Placental pericyte (primary cell): ENCODE measurements around the gene NPIPB2.

DNA sequence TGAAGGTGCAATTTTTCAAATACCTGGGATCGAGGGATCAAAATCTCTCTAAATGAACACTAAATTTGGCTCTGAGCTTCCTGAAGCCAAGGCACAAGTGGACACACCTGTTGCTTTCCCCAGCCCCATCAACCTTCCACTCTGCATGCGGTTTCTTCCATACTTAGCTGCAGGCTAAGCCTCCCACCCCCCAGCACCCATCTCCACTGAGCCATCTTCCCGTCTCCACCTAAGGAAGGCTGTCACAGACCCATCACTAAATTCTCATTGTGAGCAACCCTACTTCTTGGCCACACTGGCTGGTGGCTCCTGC is 30.5 kb downstream of the TXNDC11 start:
- CAGE, long polyA plus RNA, result no peak

- CAGE, long polyA plus RNA, result no peak
These were observed 11.8 kb downstream of the TXNDC11 start for GRCh38 chr16:11730902-11731306.

- CAGE, long polyA plus RNA, result no peak
These were observed 7.9 kb downstream of the TXNDC11 start for GRCh38 chr16:11734726-11735128.

DNA sequence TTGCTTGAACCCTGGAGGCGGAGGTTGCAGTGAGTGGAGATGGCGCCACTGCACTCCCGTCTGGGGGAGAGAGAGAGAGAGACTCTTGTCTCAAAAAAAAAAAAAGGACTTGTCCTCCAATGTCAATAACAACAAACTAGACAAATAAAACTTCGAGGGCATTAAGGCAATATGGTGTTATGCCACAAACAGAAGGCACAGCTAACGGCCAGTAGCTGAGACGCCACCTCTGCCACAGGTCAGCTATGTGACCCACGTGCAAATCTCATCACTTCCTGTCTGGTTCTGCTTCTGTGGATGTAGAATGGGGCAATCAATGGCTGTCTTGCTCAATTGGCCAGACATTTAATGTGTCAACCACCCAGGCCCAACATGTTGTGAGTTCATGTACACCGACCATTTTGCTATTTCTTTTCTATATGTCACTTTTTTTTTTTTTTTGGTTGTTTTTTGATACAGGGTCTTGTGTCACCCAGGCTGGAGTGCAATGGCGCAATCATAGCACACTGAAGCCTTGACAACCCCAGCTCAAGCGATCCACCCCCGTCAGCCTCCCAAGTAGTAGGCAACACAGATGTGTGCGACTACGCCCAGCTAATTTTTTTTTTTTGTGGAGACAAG is 923 bp upstream of the TXNDC11 start:
- CAGE, long polyA plus RNA, result no peak

GRCh38 chr16:11762411-11763213 is 20.0 kb upstream of the TXNDC11 start:
- CAGE, long polyA plus RNA, result no peak

- CAGE, long polyA plus RNA, result no peak
These were observed 3.4 kb downstream of the ZC3H7A start for GRCh38 chr16:11793482-11794265.

DNA sequence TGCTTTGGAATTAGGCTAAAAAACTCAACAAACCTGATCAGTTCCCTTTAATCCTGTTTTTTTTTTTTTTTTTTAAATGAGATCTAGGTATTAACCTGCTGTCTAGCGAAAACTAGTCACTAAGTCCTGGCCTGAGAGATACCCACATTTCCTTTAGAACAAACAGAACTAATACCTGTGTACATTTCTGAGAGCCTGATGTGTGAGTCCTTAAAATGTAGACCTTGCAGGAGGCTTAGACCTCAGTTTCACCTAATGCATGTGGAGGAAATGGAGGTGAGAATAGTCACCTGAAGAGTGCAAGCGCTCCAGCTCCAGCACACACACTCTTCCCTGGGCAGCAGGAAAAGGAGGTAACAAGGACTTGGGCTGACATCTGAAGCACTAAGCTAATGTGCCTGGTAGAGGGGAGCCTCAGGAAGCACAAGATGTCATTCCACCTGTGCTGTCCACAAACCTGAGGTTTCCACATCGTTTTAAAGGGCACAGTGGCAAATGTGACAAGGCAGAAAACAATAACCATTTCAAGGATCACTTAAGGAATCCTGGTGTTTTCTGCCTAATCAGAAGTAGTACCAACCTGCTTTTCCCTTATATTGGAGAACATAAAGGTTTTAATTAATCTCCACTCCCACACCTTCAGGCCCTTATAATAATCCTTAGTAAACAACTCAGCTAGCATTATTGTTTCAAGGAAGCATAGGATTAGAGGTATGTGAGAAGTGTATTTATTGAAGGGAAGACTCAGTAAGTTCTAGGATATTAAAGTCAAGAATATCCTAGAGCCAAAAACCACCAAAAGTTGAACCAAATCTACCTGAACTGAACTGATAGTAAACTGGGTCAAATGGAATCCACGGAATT is 17.2 kb upstream of the RSL1D1 start:
- CAGE, long polyA plus RNA, result no peak

- CAGE, long polyA plus RNA, result no peak
These were observed 19.3 kb downstream of the GSPT1 start for GRCh38 chr16:11896315-11897037.

- CAGE, long polyA plus RNA, result no peak
These were observed at the start of gene NPIPB2 for GRCh38 chr16:11941933-11942482. TSS of gene NPIPB2 (minus strand) at chr16:11942045.

GRCh38 chr16:12026962-12027440 is 50.5 kb downstream of the SNX29 start:
- CAGE, long polyA plus RNA, result no peak

GRCh38 chr16:12088083-12088623 is 111.6 kb downstream of the SNX29 start:
- CAGE, long polyA plus RNA, result no peak

DNA sequence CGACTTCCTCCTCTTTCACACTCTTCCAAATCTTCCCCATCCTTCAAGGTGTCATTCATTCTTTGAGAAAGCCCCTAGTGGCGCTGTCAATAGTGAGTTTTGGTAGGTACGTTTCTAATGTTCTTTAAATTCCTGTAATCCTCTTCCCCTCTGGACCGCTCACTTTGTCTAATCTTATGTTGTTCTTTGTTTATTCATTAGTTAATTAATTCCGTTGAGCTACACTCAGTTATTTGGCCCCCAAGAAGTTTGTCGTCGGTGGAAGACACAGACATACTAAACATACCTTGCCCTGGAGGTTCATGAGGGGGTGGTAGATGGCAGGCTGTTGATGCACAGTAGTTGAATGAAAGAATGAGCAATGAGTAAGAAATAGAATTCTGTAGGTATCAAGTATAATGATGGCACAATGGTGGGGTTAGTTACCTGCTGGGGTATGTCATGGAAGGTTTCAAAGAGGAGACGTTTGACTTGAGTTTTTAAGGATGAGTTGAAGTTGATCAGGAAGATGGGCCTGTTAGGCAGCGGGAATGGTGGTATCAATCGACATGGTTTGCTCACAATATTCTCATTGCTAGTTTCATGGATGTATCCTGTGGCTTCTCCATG is 395.8 kb downstream of the SNX29 start:
- CAGE, long polyA plus RNA, result no peak

DNA sequence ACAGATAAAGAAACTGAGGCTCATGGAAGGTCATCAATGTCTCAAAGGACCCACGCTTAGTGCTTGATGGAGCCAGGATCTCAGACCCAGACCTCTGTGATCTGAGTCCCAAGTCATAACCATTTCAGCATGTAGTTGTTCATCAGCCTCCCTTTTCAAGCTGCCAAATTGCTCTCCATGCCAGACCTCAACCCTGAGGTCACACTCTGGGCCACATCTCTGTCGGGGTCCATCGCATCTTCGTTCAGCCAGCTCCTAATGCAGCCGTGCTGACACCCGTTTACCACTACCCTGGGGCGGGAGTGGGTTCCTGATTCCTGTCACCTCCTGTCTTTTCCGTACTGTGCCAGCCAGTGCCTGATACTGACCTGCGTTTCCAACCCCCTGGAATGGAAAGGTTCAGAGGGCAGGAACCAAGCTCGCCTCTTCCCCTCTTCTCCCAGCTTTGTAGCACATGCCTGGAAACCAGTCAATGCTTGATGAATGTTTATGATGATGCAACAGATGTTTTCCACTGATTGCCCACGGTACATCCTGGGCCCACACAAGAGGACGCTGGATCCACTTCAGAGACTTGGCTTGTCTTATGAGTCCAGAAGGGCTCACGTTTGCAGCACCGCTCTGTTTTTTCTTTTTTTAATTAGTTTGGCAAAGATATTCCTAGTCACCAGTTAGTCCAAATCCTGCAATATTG is 262.1 kb downstream of the CPPED1 start:
- CAGE, long polyA plus RNA, result no peak

DNA sequence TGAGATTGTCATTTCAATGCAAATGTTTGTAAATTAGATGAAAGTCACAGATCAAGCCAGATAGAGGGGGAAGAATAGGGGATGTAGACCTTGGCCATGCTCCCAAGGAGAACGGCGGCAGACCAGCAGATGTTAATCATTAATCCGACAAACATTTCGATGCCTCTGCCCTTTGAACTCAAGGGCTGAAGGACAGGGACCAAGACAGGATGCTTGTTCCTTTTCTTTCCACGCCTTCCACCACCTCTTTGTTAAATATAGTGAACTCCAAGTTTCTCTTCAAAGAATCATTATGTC is 190.4 kb downstream of the CPPED1 start:
- CAGE, long polyA plus RNA, result no peak

DNA sequence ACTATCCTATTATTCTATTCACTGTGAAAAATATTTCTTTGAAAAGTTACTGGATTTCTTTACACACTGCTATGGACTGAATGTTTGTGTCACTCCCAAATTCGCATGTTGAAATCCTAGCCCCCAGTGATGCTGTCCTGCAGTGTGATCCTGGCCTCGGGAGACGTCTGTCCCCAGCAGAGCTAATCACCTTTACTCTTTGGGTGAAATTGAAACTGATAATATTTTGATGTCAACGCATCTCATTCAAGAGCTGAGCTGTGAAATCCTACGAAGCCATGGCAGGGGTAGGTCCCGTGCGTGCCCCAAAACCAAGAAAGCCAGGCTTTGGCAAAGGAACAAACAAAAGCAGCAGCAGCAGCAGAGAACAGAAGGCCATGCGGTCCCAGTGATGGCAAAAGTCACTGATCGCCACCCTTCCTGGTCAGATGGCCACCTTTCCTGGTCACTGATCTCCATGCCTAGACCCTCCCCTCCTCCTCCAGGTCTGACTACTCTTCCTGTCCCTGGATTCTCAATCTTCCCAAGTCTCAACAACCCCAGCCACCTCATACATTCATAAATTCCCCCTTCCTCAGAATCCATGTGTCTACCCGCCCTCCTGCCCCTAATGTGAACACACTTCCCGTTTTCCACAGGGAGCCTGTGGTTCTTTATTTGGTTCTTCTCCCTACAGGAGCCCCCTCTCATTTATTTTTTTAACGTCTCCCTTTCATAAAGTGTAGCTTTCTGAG is 50.4 kb downstream of the CPPED1 start:
- CAGE, long polyA plus RNA, result no peak

DNA sequence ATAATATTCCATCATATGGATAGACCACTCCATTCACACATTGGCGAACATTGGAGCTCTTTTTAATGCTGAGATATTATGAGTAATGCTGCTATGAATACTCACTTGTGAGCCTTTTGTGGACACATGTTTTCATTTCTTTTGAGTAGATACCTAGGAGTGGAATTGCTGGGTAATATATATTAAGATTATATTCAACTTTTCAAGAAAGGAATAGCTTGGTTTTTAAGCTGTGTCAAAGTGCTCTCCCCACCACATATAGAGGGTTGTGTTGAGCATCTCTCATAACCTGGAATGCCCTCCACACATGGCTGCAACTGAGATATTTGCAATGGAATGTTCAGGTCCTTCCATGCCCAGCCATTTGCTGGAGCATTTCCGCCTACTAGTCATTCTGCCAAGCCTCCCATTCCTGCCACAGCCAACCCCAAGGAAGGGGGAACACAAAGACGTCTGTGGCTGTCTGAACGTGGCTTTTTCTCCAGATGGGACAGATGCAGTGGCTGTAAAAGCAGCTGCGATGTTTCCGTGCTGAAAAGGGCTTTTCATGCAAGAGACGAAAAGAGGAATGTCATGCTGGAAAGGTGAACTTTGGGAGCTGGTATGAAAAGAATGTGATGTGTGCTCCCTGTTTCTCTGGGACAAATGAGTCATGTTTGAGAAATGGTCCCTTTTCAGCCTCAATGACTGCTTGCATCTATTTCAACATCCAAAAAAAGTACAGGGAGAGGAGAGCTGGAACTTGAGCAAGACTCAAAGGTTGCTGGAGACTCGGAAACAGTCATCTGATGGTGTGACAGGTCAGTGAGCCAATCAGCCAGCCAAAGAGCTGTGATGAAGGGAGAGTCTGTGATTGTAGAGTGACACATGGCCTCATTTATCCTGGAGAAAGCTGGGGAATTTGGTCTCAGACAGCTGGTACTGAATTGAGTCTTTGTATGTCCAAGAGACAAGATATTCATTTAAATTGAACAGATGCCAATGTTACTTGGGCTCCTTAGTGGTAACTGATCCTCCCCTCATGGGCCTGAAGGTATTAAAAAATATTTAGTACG is 208.8 kb downstream of the SHISA9 start:
- CAGE, long polyA plus RNA, result no peak

GRCh38 chr16:14002996-14003781 is 67.9 kb upstream of the MRTFB start:
- CAGE, long polyA plus RNA, result no peak

DNA sequence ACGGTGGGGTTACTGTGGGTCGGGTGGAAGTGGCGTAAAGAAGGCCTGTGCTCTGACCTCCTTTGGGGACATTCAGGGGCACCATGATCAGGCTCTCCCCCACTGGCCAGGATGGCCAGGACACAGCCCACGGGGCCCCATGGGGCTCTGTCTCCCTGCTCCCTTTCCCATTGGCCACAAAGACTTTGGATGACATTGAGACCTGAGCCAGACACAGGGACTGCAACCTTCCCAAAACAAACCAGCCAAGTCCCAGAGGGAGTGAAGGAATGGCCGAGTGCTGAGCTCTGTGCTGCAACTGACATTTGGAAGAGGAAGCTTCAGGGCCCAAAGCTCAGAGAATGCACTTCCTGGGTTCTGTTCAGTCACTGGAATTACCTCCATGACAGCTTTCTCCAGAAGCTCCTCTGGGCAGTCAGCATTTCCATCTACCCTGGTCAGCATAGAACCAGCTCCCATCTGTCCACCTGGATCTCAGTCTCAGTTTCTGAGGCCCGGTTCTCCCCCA is 66.6 kb upstream of the MRTFB start:
- CAGE, long polyA plus RNA, result no peak

- CAGE, long polyA plus RNA, result no peak
These were observed 16.9 kb downstream of the MRTFB start for GRCh38 chr16:14087935-14088602.

DNA sequence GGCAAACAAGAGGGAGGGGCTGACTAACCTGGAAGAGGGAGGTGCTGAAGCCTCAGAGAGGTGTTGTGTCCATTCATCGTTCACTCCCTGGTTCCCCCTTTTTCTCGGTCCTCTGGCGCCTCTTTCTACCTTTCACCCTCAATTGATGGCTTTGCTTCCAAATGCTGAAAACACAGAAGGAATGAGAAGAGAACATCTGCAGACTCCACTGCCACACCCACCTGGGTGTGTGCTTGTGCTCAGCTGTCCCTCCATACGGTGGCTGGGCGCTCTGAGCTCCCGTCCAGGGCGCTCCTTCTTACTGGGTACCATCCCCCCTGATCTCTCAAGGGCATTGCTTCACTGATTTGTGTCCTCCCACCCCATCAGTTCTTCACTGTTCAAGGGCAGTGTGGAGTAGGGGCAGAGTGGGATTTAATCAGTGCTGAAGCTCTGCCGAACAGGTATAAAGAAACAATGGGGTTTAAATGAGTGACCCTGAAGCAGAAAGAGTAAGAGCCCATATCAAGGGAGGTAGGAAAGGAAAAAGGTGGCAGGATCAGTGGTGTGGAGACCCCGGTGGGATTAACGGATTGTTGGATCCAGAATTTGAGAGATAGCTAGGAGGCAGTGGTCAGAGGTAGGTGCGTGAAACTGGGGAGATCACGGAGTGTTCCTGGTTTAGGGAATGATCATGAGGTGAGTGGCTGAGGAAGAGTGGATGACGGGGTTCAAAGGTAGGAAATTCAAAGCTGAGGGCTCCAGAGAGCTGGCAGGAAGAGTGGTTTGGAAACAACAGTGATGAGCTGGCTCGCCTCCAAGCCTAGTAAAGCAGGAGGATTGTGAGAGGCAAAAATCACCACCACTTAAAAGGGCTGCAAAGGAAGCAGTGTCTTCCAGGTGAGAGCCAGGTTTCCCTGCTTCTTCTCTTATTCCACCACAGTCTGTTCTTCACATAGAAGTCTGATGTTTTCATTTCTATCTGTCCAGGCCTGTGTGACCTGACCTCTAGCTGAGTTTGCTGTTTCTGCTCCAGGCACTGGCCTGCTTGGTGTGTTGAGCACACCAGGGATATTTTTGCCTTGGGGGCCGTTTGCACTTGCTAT is 40.9 kb downstream of the MRTFB start:
- CAGE, long polyA plus RNA, result no peak